Camera-type eye (tissue), 1 donor: ENCODE data around the gene TRIM49D2.

DNA sequence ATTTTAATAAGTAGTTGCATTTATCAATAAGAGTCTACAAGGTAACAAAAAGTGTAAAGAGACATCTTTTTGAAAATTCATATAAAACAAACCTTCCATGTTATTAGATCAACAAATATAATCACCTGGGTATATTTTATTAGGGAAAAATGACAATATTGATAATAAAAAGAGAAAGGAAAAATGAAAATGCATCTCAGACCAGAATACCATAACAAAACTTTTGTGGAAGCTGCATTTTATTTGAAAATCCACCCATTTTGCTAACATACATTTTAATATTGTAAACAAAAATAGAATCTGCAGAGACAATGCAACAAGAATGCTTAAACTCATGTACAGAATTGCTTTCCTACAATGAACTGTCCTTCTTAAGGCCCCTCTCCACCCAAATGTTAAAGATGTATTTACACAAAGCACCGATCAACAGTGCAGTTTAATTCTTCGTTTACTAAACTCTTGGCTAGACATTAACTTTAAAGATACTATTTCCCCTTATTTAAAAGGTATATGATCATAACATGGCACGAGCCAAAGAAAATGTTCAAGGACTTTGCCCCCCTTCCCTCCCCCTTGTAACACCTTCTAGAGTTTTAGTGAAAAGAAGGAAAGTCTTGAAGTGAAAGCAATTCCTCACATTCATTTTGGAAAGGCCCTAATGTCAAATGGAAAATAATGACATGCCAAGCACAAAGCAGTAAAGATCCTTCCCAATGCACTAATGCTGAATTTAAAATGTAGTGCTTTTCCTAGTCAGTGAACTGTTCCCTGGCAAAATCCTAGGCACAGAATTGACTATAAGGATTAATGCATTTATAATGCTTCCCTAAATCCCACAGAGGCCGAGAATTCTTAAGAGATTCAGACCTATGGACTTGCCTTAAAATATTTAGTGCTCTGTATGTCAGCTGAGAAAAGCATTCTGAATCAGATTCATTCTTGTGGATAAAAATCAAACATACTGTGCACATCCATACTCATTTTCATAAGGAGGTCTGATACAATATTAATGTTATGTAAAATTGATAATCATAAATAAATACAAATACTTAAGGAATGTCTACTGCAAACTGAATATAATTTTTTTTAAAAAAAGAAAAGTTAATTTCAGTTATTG is 102.6 kb downstream of the CCDC83 start:
- RAMPAGE, long total RNA: no peak

DNA sequence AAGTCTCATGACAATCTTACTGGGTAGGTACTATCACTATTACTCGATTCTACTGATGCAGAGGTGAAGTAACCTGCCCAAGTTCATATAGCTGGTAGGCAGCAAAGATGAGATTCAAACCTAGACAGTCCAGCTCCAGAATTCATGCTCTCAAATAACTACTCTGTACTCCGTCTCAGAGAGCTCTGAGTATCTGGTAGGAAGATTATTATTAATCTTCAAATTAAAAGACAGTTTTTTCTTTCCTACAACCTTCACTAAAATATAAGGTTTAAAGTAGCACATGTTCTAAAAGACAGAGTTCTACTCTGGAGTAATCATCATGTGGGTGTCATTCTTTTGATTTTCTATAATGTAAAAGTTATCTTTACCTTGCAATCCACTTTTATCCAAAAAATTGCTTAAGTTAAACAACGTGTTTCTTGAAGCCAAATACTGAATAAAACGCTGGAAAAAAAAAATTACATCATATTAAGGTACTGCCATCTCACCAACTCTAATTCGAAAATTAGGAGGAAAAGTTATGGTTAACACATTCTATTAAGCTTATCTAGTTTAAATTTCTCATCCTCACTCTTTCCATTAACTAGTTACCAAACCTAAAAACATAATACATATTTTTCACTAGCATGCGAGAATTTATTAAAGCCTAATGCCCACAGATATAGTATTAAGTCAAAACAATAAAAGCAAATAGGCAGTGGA is 42.8 kb downstream of the PICALM start:
- RAMPAGE, long total RNA: no peak

- RAMPAGE, long total RNA: no peak
These were observed 8.6 kb downstream of the PICALM start for GRCh38 chr11:86060196-86060699.

GRCh38 chr11:86116227-86116932 is 47.5 kb upstream of the PICALM start:
- RAMPAGE, long total RNA: no peak

GRCh38 chr11:86182819-86183624 is 61.5 kb upstream of the EED start:
- RAMPAGE, long total RNA: no peak

DNA sequence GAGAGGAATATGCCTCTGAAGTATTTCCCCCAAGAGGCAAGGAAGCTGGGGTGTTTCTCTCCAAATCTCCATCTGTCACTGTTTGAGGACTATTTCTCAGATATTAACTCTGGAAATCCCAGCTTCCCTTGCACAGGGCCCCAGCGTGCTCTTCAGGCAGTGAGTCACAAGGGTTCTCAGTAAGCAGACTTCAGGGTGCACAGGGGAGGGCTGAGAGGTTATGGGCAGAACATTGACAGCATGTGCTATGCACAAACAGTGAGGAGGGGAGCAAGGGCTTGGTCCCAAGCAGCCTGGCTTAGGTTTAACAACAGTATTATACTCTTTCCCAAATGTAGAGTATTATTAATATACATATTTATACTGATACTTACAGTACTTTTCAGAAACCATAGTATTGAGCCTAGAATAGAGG is 60.8 kb upstream of the EED start:
- RAMPAGE, long total RNA: no peak

GRCh38 chr11:86261099-86261581 is 16.6 kb downstream of the EED start:
- RAMPAGE, long total RNA: no peak

GRCh38 chr11:86551175-86551771 is 176.6 kb downstream of the CCDC81 start:
- RAMPAGE, long total RNA: no peak

DNA sequence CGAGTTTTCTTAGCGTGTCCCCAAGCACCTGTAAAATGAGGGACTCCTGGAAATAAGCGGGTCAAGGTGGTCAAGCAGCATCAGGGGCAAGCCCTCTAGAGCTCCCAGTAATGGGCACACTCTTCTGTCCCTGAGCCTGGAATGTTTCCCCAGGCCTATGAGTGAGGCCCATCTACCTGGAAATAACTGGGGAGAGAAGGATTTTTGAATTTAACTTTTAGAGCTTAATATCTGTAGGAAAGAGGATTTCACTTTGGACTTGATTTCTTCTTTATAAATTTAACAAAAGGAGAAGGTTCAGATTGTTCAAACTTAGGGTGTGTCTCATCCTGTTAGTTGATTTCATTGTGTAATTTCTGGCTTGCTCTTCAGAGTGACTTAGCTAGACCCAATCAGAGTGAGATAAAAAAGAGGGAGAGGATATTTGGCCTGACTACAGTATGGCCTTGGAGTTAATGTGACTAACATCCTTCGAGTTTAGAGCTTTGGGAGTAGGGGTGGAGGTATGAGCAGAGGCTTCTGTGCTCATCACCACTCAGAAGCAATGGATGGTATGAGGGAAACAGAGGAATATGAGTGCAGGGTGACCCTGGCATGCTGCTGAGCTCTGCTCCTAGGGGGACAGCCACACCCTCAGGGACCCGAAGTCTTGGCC is 183.4 kb downstream of the CCDC81 start:
- RAMPAGE, long total RNA: no peak

DNA sequence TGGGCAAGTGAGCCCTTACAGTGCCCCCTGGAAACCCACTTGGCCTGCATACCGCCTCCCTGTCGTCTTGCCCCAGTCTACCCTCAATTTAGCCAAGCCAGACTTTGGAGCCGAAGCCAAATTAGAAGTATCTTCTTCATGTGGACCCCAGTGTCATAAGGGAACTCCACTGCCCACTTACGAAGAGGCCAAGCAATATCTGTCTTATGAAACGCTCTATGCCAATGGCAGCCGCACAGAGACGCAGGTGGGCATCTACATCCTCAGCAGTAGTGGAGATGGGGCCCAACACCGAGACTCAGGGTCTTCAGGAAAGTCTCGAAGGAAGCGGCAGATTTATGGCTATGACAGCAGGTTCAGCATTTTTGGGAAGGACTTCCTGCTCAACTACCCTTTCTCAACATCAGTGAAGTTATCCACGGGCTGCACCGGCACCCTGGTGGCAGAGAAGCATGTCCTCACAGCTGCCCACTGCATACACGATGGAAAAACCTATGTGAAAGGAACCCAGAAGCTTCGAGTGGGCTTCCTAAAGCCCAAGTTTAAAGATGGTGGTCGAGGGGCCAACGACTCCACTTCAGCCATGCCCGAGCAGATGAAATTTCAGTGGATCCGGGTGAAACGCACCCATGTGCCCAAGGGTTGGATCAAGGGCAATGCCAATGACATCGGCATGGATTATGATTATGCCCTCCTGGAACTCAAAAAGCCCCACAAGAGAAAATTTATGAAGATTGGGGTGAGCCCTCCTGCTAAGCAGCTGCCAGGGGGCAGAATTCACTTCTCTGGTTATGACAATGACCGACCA is 7.6 kb downstream of the PRSS23 start:
- RAMPAGE, long total RNA: no peak

GRCh38 chr11:86921599-86922280 is 33.5 kb downstream of the FZD4 start:
- RAMPAGE, long total RNA: no peak

DNA sequence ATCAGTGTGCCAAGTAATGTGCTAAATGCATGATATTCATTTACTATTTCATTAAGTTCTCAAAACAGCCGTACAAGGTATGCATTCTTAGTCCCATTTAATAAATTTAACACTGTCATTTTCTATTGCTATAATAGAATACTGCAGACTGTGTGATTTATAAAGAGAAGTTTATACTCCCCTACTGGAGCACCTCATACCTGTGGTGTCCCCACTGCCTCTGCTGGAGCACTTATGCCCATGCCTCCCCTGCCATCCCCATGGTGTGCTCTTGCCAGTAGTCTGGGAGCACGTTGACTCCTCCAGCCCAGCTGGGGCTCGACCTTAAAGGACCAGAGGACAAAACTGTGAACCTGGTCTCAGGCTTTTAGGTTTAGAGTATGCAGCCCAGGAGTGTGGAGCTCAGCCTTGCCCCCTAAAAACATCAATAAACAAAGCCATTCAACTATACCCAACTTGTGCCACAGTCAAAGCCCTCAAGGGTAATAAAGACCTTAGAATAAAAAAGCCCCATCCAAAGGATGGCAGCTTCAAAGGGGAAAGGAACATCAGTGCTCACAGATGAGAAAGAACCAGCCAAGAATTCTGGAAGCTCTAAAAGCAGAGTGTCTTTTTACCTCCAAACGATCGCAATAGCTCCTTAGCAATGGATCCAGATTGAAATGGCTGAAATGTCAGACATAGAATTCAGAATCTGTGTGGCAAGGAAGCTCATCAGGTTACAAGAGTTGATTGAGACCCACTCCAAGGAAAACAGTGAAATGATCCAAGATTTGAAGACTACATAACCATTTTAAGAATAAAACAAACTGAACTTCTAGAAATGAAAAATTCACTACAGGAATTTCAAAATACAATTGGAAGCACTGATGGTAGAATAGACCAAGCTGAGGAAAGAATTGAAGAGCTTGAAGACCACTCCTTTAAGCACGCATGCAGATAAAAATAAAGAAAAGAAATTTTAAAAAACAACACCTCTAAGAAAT is 170.1 kb downstream of the TMEM135 start:
- RAMPAGE, long total RNA: no peak

- RAMPAGE, long total RNA: no peak
These were observed 116.6 kb downstream of the TYR start for GRCh38 chr11:89294153-89294737.

DNA sequence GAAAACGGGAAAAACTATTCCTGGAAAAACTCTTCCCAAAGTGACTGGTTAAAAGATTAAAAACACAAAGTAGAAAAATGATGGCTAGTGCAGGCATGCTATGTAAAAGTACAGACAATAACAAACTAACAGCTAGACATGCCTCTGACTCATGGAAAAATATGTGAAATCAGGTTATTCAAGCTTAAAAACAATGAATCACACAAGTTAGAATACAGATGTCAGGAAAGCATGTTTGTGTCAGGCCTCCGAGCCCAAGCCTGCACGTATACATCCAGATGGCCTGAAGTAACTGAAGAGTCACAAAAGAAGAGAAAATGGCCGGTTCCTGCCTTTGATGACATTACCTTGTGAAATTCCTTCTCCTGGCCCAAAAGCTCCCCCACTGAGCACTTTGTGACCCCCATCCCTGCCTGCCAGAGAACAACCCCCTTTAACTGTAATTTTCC is 110.1 kb downstream of the NOX4 start:
- RAMPAGE, long total RNA: no peak

DNA sequence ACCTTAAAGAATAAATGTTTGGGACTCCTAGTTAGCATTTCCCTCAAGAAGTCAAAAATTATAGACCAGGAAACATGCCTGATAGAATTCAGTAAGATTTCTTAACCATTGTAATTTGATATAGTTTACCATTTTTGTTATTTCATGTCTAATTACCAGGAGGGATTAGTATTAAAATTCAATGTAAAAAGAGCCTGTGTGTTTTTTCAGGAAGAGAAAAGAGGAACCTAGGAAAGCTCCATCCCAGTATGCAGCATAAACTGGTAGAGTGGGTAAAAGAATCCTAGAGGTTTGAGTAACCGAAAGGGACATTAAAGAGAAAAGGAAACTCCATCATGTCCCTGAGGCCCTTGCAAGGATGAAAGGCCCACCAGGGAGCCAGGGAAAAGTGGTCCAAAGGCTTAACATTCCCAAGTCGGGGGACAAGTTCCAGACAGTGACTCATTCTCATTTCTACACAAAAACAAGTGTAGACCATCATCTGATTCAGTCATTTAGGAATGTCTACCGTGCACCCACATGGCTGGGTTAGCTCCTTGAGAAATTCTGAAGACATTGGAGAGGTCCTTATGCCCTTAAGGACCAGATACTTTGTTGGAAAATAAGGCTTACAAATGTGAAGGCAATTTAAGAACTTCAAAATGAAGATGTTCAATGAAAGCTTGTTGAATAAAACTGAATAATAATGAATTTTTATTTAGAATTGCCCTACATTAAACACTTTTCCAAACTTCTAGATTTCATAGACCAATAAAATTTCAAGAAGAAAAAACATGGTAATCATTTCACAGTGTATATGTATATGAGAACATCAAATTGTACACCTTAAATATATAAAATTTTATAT is 4.8 kb upstream of the NOX4 start:
- RAMPAGE, long total RNA: no peak

- RAMPAGE, long total RNA: no peak
These were observed 49.9 kb upstream of the TRIM77 start for GRCh38 chr11:89660239-89660570.

- RAMPAGE, long total RNA: no peak
These were observed at the start of gene TRIM49D2 for GRCh38 chr11:89923707-89924163. Gene TRIM49D2 (plus strand): TSS chr11:89924064.

DNA sequence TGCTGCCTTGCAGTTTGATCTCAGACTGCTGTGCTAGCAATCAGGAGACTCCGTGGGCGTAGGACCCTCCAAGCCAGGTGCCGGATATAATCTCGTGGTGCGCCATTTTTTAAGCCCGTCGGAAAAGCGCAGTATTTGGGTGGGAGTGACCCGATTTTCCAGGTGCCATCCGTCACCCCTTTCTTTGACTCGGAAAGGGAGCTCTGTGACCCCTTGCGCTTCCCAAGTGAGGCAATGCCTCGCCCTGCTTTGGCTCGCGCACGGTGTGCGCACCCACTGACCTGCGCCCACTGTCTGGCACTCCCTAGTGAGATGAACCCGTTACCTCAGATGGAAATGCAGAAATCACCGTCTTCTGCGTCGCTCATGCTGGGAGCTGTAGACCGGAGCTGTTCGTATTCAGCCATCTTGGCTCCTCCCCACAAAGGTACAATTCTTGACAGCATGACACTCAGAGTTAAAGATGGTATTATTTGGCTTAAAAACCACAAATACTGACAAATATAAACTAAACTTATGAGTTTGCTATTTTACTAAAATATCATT is 9.6 kb downstream of the UBTFL1 start:
- RAMPAGE, long total RNA: no peak

DNA sequence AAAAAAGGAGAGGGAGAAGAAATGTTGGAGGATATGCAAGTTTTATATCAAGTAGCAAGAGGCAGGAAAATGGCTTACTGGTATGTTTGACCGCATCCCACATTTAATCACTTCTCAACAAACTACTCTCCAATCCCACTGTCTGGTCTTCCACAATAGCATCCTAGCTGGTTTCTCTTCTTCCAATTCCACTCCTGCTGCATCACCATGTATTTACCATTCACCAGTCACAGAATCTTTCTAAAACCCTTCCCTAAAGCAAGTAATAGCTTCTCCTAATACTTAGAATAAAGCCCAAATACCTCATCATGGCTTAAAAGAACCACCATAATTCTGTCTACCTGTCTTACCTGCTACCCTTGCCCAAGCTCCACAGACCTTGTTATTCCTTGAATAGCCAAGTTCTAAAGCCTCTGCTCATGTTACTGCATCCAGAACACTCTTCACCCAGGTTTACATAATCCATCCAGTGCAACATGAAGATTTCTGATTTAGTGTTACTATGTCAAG is 13.2 kb downstream of the CHORDC1 start:
- RAMPAGE, long total RNA: no peak

DNA sequence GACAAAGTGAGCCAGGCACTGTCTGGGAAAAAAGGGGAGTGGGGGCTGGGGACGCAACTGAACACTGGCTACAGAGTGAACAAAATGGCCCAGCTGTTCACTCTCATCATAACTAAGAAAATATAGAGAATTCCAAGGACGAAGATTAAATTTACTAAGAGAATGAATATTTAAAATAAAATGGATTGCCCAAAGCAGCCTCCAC is 434.1 kb upstream of the FAT3 start:
- RAMPAGE, long total RNA: no peak